ENCODE data around the genes USP14 and ENOSF1.

- RRBS, result 4% methylated on average over 14 of the region's 85 CpGs
These were observed 46.6 kb upstream of the USP14 start for GRCh38 chr18:111368-112627.

- RRBS, result 5% methylated on average over 24 of the region's 105 CpGs
These were observed at the start of gene USP14 for GRCh38 chr18:158125-159280. Gene USP14, plus strand, starts transcription at chr18:158557.

- RRBS, result no CpG with 5 or more reads among the region's 9 CpGs
These were observed 52.9 kb downstream of the USP14 start for GRCh38 chr18:210780-212064.

- RRBS, result no CpG with 5 or more reads among the region's 1 CpG
These were observed 13.7 kb downstream of the THOC1 start for GRCh38 chr18:254130-254600.

GRCh38 chr18:267185-267915 is 497 bp downstream of the THOC1 start:
- RRBS, result 2% methylated on average over 12 of the region's 29 CpGs

GRCh38 chr18:268336-269219 is 731 bp upstream of the THOC1 start:
- RRBS, result no CpG with 5 or more reads among the region's 36 CpGs

- RRBS, result no CpG with 5 or more reads among the region's 8 CpGs
These were observed 24.0 kb downstream of the ENOSF1 start for GRCh38 chr18:688227-688952.

GRCh38 chr18:702874-703432 is 9.5 kb downstream of the ENOSF1 start:
- RRBS, result no CpG with 5 or more reads among the region's 4 CpGs

DNA sequence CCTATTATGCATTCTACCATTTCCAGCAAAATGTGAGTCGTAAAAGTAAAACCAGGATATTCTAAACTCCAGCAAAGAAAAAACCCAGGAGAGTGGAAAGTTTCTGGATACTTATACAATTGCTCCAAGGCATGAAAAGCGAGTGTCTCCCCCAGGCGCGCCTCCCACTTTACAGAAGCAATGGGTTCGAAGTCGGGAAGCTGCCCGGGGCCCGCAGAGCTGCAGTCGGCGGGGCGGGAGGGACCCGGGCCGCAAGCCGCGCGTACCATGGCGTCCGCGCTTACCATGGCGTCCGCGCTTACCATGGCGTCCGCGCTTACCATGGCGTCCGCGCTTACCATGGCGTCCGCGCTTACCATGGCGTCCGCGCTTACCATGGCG is 346 bp downstream of the ENOSF1 start:
- RRBS, result 5% methylated on average over 6 of the region's 35 CpGs

DNA sequence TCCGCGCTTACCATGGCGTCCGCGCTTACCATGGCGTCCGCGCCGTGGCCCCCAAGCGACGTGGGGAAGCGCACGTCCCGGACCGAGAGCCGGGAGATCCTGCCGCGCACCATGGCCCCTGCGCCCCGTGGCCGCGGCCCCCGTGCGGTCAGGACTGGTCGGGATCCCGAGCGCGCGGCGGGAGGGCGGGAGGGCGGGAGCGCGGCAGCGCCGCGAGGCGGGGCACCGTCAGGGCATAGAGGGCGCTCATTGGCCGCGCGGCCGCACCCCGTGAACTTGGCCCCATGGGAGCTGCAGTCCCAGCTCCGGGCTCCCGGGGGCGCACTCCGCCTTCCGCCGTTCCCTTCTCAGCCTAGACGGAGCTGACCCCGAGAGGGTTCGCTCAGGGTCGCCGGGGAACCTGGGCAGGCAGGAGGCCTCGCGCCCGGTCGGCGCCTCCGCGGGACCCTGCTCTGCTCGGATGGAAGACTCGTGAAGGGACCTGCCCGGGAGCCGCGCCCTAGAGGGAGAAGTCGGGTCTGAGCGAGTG is at the start of gene ENOSF1:
Gene ENOSF1, minus strand, starts transcription at position 156 of the 529 bp plus-strand sequence.
- RRBS, result 7% methylated on average over 21 of the region's 70 CpGs

DNA sequence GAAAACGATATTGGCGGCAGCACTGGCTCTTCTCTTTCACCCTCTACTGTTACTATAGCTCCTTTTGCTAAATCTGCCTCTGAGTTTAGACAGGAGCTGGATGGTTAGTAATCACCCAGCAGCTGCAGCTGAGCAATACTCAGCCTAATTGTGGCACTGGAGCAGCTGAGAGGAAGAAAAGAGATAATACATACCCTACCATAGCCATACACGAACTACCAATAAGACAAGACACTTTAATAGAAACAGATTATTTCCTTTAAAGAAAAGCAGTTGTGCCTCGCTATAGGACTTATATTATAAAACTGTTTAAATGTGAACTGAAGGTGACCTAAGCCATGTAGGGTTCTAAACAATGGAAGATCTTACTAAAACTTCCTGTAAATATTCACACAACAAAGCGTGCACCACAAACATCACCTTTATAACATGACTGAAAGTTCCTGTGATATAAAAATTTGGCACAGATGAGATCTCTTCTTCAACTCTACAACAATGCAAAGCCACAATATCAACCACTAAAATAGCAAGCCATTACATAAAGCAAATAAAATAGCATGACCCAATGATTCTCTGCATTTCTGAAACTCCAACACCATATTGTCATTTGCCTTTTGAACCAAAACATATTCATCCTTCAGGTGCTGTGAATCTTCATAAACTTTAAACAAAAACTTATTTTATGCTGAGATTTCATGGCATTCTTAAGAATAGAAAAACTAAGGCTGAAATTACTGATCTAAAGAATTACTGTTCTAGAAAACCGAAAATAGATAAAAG is 3.6 kb downstream of the YES1 start:
- RRBS, result no CpG with 5 or more reads among the region's 6 CpGs

- RRBS, result no CpG with 5 or more reads among the region's 6 CpGs
These were observed 2.6 kb upstream of the YES1 start for GRCh38 chr18:814366-815231.

- RRBS, result no CpG with 5 or more reads among the region's 8 CpGs
These were observed 488.2 kb downstream of the ADCYAP1 start for GRCh38 chr18:1392560-1393515.

GRCh38 chr18:2571775-2572494 is 578 bp downstream of the NDC80 start:
- RRBS, result no CpG with 5 or more reads among the region's 17 CpGs

- RRBS, result no CpG with 5 or more reads among the region's 9 CpGs
These were observed 18.1 kb upstream of the SMCHD1 start for GRCh38 chr18:2637395-2637806.

DNA sequence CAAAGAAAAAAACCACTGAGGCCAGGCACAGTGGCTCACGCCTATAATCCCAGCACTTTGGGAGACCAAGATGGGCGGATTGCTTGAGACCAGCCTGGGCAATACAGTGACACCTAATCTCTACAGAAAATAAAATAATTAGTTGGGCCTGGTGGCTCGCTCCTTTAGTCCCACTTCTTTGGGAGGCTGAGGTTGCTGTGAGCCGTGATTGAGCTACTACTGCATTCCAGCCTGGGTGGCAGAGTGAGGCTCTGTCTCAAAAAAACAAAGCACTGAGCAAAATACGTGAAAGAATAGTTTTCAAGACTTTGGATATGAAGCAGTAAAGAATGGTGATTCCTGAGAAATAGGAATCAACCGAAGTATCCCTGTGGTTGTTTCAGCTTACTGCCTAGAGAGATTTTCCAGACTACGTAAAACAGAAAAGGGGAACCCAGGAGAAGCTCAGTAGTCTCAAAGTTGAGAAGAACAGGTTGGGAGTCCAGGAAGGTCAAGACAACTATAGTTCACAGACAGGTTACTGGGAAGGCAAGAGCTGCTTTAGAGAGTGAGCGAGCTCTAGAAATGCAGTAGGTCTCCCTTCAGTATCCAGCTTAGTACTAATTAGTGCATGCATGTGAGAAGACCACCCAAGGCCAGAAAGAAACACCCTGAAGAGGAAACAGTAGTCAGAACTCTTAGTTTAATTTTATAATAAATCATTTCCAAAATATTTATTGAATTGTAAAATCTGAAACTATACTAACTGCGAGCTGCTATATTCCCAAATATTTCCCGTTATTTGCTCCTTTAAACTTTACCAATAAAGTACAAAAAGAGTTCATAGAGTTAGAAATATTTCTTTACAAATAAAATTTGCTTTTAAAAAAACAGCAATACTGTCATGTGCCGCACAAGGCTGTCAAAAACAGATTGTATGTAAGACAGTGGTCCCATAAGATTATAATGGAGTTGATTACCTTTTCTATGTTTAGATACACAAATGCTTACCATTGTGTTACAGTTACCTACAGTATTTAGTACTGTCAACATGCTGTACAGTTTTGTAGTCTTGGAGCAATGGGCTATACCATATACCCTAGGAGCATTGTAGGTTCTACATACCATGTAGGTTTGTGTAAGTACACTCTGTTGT is 55.1 kb upstream of the EMILIN2 start:
- RRBS, result no CpG with 5 or more reads among the region's 11 CpGs

GRCh38 chr18:2800300-2801541 is 46.1 kb upstream of the EMILIN2 start:
- RRBS, result no CpG with 5 or more reads among the region's 8 CpGs

- RRBS, result 5% methylated on average over 30 of the region's 58 CpGs
These were observed 876 bp downstream of the EMILIN2 start for GRCh38 chr18:2847535-2848229.

All from epidermal melanocyte (primary cell).